ENCODE results near the gene KLLN.

DNA sequence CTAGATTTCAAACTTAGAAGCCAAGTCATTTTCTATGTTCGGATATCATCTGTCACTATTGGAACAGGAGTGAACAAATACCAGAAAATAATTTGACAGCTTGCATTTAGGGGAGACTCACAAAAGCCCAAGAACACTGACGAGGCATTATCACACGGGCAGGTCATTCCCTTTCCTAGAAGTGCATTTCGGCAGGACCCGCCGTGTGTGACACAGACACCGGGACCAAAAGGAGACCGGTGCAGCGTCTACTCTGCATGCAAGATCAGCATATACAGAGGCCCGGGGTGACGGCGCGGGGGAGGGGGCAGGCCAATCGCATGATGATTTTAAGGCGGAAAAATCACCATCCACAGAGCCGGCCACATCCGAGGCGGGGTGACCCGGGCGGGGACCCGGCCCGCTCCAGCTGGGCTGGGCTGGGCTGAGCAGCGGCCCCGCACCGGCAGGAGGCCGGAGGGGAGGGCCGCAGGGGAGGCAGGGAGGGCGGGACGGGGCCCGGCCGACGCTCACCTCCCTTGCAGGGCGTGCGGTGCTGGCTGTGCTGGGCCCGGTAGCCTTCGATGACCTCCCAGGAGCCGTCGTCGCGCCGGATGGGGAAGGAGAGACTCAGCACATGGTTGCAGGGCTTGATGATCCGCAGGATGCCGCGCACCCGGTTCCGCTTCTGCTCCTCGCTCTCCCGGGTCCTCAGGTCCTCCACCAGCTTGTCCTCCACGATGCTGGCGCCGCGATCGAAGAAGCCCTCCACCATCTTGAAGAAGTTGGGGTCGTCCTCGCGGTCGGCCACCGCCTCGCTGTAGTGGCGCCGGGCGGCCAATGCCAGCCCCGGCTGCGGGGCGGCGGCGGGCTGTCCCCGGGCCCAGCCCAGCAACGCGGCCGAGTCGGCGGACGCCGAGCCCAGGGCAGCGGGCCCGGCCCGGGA lies 569 bp downstream of the GLUD1 start:
- PRO-cap = bidirectional peak, plus-strand start at position 277 of the sequence, minus-strand start at position 274 of the sequence; bidirectional peak, plus-strand start at position 705 of the sequence, minus-strand start at position 595 of the sequence
- RAMPAGE, long total RNA = no peak

DNA sequence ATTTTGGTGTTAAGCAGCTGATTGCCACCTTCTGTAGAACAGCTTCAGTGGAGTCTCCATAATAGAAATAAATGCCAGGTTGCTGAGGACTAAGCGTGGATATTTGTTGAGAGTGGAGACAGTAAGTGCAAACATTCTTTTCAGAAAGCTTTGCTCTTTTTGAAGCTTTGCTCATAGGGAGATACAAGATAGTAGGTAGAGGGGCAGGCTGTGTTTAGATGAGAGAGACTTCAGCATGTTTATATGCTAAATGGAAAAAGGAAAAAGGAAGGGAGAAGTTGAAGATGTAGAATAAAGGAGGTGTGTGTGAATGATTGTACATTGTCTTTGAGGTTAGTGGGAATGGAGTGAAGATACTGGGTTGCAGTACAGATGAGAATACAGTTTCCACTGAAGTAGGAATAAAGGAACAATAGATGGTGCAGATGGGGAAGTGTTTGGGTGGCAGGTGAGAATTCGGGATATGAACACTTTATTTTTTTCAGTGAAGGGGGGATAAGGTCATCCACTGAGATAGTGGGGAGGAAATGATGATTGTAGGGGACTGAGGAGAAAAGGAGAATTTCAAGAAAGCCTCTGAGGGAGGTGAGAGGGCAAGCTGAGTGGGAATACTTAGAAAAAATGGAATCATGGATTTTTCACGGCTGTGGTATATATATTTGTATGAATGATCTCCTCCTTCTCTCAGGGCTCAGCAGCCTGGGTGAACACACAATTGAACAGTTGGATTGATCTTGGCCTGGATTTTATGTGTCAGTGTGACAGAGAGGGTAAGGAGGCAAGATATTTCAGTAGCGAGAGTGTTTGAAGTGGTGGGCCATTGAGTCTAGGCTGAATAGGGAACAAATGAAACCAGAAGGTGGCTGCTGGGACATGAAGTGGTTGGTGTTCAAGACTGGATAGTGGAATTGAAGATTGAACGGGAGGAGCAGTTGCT lies 21.4 kb downstream of the SHLD2 start:
- PRO-cap = no peak
- RAMPAGE, long total RNA = no peak

DNA sequence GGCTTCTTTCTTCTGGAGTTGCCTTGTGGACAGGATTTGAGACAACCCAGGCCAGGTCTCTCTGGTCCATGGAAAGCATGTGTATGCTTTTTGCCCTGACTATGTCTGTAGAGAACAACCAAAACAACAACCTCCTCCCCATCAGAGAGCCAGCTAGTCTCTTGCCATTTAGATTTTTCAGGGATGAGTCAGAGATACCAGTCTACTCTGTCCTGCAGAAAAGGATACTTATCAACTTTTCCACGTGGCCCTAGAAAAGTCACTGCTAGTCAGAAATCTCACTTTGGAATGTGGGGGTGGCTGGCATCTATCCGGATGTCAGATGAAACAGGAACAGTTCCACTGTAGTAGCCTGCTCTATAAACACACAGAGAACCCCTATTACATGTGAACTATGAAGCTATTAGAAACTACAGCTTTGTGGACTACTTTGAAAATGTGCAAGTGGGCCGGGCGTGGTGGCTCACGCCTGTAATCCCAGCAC lies 13.4 kb upstream of the NUTM2A start:
- PRO-cap = no peak
- RAMPAGE, long total RNA = no peak

- PRO-cap = no peak
- RAMPAGE, long total RNA = no peak
These were observed 43.1 kb downstream of the MINPP1 start for GRCh38 chr10:87547626-87548289.

GRCh38 chr10:87578620-87579452 lies 74.1 kb downstream of the MINPP1 start:
- PRO-cap = no peak
- RAMPAGE, long total RNA = no peak

DNA sequence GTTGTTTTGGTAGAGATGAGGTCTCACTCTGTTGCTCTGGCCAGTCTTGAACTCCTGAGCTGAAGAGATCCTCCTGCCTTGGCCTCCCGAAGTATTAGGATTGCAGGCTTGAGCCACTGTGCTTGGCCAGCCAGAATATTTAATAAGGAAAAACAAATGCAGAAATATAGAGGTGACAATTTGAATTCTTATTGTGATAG lies 4.3 kb downstream of the PAPSS2 start:
- PRO-cap = no peak
- RAMPAGE, long total RNA = no peak

DNA sequence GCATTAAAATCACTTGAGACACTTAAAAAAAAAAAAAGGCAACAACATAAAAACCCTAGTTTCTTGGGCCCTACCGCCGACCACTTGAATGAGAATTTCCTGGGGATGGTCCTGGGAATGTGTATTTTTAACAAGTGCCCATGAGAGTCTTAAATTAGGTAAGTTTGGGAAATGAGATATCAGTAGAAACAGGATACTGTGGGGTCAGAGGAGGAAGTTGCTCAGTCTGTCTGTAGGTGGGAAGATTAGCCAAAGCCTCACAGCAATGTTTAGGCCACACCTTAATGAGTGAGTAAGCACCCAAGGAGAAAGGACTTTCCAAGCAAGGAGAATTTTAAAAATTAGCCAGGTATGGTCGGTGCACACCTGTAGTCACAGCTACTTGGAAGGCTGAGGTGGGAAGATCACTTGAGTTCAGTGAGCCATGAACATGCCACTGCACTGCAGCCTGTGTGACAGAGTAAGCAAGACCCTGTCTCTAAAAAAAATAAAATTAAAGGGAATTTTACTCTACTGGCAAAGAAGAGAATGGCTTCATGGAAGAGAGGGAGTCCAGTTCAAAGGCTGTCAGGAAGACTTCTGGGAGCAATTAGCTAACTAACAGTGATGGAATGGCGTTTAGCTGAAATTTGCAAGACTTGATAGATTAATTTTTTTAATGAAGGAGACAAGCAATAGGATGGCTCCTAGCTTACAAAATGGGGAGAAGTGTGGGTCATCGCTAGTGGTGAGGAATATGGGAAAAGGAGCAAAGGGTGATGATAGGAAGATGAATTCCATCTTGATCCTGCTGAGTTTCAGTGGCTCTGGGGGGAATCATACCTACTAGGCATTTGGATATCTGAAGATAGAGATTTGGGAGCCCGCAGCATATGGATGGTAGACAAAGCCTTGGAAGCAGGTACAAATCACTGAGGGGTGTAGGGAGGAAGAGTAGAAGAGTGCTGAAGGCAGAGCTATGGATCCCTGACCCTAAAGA lies 32.1 kb downstream of the PAPSS2 start:
- PRO-cap = no peak
- RAMPAGE, long total RNA = no peak

DNA sequence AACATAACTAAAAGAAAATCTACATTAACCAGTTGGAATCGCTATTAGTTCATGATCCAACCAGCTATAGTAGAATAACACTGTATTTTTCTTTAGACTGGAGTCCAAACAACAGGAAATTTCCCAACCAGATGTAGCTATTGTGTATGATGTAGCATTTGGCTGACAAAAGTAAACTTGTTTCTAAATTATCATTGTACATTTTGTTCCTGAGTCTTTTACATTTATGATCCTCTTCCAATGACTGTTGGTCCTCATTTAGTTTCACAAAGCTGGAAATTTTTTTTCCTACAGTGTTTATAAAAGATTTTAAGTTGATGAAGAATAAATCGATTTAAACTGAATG lies 62.1 kb downstream of the PAPSS2 start:
- PRO-cap = no peak
- RAMPAGE, long total RNA = no peak

DNA sequence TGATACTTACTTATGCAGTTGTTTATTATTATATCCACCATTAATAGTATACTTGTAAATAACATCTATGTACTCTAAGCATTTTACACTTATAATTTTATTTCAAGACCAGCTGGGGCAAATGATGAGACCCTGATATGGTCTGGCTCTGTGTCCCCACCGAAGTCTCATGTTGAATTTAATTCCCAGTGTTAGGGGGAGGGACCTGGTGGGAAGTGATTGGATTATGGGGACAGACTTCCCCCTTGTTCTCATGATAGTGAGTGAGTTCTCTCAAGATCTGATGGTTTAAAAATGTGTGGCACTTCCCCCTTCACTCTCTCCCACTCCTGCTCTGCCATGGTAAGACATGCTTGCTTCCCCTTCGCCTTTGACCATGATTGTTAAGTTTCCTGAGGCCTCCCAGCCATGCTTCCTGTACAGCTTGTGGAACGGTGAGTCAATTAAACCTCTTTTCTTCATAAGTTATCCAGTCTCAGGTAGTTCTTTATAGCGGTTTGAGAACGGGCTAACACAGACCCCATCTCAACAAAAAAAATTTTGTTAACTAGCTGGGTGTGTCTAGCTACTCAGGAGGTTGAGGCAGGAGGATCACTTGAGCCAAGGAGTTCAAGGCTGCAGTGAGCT lies 57.9 kb downstream of the ATAD1 start:
- PRO-cap = no peak
- RAMPAGE, long total RNA = no peak

- PRO-cap = bidirectional peak, plus-strand start at chr10:87863658, minus-strand start at chr10:87863287
- RAMPAGE, long total RNA = no peak
These were observed at the start of gene KLLN for GRCh38 chr10:87863163-87863749. KLLN (minus strand) TSS chr10:87863533.

DNA sequence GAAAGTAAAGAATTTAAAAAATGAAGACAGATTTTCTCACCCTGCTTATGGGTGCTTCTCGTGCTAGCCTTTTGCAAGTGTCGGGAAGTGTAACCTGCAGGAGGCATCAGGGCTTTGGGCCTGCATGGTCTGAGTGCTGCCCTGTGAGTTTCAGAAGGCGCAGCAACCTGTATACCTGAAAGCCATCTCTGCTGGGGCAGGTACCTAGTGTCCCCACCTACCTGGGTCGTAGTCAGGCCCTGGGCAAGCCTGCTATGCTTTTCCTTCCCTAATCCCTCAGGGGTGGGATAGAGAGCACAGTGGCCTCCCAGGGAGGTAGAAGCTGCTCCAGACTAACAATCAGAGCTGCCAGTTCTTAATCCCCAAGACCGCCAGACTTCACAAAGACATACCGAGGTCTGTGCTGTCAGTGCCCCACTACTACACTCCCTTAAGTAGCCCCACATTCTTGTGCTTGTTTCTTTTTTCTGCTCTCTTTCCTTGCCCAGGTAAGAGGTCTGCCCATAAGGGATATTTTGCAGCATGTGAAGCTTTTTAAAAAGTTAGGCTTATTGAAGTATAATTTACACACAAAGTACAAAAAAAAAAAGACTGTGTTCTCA lies 52.0 kb downstream of the PTEN start:
- PRO-cap = no peak
- RAMPAGE, long total RNA = no peak

DNA sequence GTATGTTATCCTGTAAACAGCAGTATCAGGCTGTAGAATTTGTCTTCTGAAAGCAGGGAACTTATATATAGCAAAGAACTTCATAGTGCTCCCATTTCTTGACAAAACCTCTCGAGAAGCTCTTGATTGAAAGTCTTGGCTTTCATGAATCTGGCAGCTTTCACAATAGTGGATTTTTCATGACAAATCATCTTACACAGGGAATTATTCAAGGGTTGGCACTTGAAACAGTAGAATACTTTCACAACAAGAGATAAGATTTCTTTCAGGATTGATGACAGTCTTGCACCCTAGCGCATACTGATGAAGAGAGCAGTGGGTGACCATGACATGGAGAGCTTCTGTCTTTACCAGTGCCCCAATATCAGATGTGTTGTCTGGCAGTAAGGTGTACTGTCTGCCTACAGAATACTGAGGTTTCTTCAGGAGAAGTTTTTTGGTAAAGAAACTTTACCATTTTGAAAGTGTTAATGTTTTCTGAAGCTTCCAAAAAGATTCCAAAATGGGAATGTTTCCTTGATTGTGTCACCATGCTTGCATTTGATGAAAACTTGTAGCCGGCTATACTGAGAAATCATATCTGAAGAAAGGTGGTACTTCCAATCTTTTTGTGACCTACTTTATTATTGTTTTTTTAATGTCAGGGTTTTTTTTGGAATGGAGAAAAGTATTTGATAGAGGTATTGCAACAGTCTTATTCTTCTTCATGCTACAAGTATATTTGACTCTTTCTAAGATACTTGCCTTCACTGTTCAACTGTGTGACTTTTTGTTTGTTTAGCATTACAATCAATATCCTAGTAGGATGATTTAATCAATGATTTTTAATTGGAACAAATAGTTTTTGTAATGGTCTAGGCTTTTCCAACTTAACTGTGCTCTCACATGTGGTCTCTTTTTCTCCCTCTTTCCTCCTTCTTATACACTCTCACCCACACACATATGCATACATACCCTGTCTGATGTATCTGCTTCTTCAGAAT lies 72.6 kb downstream of the PTEN start:
- PRO-cap = no peak
- RAMPAGE, long total RNA = no peak

DNA sequence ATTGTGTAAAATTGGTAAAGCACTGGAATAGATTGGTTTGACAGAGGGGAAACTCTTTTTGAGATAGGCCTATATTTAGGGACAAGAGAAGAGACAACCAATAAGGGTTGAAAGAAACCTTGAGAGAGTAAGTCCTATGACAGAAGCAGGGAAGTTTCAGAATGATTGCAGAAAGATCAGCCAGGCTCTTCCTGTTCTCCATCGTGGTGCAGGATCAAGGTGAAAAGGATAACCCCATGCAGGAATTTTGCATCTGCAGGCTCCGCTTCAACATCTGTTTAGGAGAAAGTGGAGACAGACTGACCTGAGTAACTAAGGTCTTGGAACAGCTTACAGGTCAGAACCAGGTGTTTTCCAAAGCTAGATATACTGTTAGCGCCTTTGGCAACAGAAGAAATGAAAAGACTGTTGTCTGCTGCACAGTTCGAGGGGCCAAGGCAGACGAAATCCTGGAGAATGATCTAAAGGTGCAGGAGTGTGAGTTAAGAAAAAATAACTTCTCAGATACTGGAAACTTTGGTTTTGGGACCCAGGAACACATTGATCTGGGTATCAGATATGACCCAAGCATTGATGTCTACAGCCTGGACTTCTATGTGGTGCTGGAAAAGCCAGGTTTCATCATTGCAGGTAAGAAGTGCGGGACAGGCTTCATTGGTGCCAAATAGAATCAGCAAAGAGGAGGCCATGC lies 82.0 kb downstream of the PTEN start:
- PRO-cap = no peak
- RAMPAGE, long total RNA = no peak

- PRO-cap = no peak
- RAMPAGE, long total RNA = no peak
These were observed 154.3 kb downstream of the PTEN start for GRCh38 chr10:88017788-88018069.

GRCh38 chr10:88041958-88043286 lies 179.0 kb downstream of the PTEN start:
- PRO-cap = no peak
- RAMPAGE, long total RNA = no peak

DNA sequence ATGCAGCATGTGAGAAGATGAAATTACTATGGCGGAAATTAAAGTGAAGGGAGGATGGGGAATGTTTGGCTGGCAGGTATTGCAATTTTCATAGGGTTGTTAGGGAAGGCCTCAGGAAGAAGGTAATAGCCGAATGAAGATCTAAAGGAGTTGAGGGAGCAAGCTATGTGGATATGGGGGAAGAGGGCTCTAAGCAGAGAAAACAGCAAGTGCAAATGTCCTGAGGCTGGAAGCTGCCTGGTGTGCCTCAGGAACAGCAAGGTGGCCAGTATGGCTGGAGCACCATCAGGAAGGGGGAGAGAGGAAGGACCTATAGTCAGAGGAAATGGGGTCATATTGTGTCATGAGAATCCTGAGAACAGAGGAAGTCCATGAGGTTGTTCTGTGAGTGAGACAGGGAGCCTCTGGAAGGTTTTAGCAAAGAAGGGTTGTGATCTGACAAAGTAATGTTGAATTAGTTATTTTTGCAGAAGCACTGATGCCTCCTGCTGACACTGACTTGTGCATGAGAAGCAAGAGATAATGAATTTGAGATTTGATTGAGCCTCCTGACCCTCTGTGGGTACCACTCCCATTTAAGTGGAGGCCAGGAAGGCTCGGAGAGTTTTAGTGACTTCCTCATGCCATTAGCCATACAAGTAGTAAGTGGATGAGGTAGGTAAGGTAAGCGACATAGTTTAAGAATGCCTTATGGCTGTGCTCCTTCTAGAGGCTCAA lies 204.3 kb downstream of the PTEN start:
- PRO-cap = no peak
- RAMPAGE, long total RNA = no peak

GRCh38 chr10:88152774-88153412 lies 289.5 kb downstream of the PTEN start:
- PRO-cap = no peak
- RAMPAGE, long total RNA = no peak

GRCh38 chr10:88385252-88386317 lies 197.5 kb downstream of the RNLS start:
- PRO-cap = no peak
- RAMPAGE, long total RNA = no peak

- PRO-cap = no peak
- RAMPAGE, long total RNA = no peak
These were observed 2.7 kb upstream of the LIPN start for GRCh38 chr10:88757032-88757560.

DNA sequence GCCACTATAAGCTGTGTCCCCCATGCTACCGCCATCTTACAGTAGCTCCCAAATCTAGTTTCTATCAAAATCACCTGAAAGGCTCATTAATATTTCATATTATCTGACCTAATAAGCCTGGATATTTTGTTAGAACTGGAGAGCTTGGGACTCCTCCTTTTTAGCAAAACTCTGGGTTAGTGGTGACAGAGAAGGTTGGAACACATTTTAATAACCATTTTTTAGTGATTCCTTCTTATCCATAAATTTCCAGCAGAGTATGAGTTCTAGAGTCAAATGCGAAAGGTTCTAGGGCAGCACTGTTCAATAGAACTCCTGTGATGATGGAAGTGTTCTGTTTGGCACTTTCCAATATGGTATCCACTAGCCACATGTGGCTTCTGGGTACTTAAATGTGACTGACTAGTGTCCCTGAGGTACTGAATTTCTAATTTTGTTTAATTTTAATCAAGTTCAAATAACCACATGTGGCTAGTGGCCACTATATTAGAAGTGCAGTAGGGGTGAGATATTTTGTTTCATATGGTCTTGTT lies 32.3 kb downstream of the STAMBPL1 start:
- PRO-cap = no peak
- RAMPAGE, long total RNA = no peak